ENCODE measurements around a stretch of chr13.

GRCh38 chr13:48412267-48412589 lies 685 bp downstream of the LPAR6 start:
- PRO-cap = no peak

DNA sequence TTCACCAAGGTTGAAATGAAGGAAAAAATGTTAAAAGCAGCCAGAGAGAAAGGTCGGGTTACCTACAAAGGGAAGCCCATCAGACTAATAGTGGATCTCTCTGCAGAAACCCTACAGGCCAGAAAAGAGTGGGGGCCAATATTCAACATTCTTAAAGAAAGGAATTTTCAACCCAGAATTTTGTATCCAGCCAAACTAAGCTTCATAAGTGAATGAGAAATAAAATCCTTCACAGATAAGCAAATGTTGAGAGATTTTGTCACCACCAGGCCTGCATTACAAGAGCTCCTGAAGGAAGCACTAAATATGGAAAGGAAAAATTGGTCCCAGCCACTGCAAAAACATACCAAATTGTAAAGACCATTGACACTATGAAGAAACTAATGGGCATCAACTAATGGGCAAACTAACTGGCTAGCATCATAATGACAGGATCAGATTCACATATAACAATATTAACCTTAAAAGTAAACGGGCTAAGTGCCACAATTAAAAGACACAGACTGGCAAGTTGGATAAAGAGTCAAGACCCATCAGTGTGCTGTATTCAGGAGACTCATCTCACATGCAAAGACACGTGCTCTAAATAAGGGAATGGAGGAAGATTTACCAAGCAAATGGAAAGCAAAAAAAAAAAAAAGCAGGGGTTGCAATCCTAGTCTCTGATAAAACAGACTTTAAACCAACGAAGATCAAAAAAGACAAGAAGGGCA lies 5.3 kb upstream of the LPAR6 start:
- PRO-cap = no peak

DNA sequence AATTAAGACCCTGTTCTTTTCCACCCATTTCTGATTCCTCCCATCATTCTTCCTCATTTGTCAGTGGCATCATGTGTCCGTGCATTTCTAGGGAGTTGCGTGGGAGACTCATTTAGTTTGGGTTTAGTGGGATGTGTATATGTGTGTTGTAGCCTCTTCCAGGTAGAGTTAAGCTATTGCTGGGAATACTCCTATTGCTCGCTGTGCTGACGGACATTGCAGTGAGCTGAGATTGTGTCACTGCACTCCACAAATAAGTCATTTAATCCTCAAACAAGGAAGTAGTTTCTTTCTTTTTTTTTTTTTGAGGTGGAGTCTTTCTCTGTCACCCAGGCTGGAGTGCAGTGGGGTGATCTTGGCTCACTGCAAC lies 42.2 kb upstream of the RCBTB2 start:
- PRO-cap = no peak

DNA sequence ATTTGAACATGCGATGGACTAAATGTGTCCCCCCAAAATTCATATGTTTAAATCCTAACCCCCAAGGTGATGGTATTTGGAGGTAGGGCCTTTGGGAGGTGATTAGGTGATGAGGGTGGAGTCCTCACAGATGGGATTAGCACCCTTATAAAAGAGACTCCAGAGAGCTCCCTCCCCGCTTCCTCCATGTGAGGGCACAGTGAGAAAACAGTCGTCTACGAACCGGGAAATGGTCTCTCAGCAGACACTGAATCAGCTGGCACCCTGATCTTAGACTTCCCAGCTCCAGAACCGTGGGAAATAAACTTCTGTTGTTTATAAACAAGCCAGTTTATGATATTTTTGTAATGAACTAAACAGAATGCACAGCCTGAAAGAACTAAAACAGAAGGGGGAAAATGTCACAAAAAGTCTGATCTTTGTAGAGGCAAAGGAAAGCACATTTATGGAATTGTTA lies 59.2 kb upstream of the CYSLTR2 start:
- PRO-cap = no peak

DNA sequence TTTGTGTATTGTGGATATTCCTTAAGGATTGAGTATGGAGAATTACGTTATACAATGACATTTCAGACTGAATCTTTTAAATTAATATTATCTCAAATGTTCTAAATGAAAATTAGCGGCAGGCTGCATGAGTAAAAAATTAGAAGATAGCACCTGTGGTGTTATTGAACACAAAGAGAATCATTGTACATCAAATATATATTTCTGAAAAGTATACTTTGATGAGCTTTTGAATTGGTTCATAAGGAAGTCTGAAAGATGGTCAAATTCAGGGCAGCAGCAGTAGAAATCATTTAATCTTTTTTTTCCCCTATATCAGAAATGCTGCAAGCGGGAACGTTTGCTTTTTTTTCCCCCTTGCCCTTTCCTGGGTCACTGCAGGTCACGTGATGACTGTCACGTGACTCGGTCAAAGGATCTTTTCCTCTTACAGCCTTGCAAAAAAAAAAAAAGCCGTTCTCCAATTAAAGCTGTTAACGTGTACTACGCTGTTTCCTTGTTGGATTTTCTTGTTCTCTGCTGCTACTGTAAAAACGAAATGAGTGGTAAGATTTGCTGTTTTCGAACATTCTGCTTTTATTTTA lies 110.2 kb upstream of the MLNR start:
- PRO-cap = bidirectional peak, plus-strand start at position 492 of the sequence, minus-strand start at position 377 of the sequence

GRCh38 chr13:49308613-49309480 lies 61.1 kb downstream of the CDADC1 start:
- PRO-cap = no peak

DNA sequence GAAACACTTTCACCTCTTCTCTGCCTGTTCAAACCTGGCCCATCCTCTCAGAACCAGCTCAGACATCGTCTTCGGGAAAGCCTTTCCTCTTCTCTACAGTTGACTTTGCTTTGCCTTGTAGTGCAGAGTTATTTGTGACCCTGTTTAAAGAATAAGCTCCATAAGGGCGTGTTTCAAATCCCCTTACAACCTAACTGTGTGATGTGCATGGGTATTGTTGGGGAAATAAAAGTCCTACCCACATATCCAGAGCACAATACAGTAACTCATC lies 86.7 kb downstream of the CDADC1 start:
- PRO-cap = no peak

GRCh38 chr13:49652227-49652989 lies 24.1 kb downstream of the ARL11 start:
- PRO-cap = no peak

DNA sequence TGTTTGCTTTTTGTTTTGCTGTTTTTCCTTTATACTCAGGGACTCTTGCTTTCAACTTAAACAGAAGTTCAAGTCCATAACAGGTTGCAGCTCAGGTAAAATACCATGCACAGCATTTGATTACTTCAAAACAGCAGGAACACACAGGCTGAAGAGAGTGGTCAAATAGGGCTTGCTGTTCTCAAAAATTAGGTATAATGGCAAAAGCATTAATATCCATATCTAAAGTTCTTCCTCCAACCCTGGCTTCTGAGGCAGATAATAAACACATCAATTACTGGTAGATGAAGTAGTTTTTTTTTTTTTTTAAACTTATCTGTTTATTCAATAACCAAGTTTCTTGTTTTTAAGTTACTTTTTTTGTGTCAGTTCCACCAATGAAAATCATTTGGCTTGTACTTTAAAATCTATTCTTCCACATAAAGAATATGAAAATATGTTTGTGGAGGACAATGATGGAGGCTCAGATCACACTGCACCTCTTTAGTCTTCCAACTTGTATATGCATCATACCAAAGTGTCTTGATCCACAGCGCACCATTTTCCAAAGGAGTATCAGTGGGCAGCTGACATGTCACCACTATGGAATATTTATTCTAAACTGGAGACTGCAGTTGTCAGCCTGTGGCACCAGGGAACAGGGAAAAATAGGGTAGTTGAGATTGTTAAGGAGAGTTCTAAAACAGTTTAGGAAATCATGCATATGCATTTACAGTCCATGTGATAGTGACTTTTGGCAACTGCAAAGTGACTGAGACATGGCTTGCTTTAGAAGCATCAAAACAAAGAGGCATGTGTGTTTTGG lies 9.8 kb upstream of the EBPL start:
- PRO-cap = no peak

- PRO-cap = bidirectional peak, plus-strand start at chr13:49793188, minus-strand start at chr13:49793000
Observed at GRCh38 chr13:49792918-49793109, 332 bp upstream of the KPNA3 start.

DNA sequence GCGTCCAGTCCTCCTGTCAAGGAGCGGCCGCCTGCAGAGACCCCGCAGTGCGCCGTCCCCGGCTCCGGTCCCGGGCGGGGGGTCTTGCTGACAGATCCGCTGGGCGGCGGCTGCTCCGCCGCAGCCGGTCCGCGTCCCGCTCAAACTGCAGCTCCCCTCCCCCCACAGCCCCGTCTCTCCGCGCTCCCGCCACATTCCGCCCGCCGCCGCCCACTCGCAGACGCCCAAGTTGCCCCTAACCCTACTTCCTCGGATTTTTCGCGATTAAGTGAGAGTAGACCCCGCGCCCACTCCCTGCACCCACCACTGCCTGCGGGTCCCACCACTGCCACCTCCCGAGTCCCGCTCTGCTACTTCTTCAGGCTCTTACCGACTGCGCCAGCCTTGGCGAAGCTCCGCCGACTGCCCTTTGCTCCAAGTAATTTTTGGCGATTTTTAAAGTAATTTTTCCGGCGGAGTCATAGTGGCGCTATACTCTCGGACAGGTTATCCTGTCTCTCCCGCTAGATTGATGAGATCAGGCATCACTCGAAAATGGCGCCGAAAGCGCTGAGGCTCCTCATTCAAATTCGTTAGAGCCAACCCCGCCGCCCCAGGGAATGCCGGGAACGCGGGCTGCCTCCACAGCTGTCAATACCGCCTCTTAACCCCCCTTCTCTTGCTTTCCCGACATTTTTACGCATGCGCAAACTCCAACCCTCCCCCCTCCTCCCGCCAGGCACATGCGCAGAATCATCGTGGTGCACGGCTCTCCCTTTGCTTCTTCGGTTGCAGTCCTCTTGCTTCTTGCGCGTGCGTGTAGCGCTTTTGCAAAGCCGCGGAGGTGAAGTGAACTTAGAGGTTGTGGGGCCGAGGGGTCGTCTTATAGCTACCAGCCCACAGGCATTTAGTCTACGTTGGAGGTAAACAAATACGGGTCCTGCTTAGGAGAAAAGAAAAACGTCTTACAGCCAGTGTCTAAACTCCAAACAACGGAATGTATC lies 66.5 kb downstream of the KCNRG start:
- PRO-cap = unidirectional peak, minus-strand start at position 147 of the sequence; unidirectional peak, minus-strand start at position 411 of the sequence; bidirectional peak, plus-strand start at position 812 of the sequence, minus-strand start at position 536 of the sequence

DNA sequence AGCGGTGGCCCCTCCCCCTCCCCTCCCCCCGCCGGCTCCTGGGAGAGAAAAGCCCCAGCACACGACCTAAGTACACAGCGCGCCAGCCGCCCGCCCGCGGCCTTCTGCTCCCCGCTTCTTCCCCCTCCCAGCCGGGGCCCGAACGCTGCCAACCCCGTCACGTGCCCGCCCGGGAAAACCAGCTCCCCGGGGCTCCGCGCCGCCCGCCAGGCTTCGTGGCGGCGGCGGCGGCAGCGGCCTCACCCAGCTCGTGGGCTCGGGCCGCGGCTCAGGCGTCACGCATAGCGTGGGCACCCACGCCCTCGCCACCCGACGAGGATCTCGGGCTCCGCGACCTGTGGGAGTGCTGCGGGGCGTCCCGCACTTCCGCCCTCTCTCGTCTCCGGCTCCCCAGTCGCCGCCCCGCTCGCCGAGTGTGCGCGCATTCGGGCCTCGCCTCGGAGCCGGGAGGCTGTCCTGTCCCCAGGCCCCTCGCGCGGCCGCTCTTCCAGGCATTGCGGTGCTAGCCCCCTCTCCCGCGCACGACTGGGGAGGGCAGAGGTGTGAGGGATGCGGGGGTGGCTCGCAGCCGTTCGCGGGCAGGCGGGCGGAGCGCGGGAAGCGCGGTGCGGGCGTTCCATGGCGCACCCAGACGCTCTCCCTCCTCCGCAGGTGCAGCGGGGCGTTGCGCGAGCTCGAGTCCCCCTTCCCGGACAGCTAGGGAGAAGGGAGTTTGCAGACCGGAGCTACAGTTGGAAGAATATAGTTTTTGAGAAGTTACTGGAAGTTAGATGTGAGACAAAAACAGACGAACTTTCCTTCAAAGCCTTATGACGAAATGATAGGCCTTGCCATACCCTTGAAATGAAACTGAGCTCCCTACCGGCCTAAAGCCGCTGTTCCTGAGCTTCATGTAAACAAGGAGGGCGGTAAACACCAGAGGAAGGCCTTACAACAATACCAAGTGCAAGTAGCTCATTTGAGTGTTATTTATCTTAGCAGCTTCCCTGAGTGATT lies 110.7 kb downstream of the KCNRG start:
- PRO-cap = bidirectional peak, plus-strand start at position 209 of the sequence, minus-strand start outside the sequence; bidirectional peak, plus-strand start at position 424 of the sequence, minus-strand start at position 396 of the sequence; bidirectional peak, plus-strand start at position 634 of the sequence, minus-strand start at position 639 of the sequence; bidirectional peak, plus-strand start at position 810 of the sequence, minus-strand start at position 840 of the sequence

DNA sequence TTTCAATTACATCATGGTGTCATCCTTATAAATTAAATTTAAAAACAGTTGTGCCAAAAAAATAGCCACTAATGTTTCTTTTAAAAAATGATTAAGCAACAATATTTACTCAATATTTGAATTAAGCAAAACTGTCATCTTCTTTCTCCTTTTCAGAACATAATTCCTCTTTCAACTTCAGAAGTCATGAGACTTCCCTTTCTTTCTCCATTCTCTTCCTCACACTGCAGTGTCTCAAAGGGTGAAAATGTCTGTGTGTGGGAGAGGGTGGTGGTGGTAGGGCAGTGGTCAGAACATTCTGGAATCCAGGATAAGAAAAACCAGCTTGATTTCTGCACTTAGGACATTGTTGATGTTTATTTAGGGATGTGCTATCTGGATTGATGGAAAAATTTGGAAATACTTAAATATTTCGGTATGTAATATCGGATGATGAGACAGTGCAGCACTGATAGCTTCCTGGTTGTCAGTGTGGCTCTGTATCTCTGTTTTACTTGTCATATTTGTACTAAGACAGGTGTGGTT lies 126.4 kb downstream of the KCNRG start:
- PRO-cap = no peak

DNA sequence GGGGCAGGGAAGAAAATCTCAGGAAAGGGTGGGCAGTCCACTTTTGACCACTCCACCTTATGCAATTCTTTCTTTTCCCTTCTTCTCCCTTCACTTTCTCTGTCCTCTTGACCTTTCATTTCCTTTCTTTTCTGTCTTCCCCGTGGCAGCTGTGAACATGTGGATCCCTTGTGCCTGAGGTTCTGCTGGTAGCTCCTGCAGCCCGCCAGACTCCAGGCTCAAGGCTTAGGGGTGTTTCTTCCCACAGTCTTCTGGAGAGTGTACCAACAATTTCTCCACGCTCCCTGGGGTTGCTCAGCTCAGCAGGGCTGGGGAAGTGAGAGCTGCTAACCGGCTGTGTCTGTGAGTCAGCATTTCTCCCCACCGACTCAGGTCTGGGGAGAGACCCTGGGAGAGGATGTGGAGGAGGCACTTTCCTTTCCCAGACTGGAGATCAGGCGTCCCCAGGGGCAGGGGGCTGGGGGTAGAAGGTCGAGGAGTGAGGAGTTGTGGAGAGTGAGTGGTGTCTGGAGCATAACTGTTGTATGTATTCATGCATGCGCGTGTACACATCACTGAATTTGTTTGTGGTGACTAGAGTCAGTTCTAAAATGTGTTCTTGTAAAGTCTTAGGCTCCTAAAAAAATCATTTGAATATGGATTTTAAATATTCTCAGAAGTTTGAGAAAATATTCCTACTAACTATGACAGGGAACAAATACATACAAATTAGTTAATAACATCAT lies 193.7 kb downstream of the KCNRG start:
- PRO-cap = no peak

- PRO-cap = unidirectional peak, plus-strand start at chr13:50370535
Observed at GRCh38 chr13:50370378-50370619, 355.1 kb downstream of the KCNRG start.

DNA sequence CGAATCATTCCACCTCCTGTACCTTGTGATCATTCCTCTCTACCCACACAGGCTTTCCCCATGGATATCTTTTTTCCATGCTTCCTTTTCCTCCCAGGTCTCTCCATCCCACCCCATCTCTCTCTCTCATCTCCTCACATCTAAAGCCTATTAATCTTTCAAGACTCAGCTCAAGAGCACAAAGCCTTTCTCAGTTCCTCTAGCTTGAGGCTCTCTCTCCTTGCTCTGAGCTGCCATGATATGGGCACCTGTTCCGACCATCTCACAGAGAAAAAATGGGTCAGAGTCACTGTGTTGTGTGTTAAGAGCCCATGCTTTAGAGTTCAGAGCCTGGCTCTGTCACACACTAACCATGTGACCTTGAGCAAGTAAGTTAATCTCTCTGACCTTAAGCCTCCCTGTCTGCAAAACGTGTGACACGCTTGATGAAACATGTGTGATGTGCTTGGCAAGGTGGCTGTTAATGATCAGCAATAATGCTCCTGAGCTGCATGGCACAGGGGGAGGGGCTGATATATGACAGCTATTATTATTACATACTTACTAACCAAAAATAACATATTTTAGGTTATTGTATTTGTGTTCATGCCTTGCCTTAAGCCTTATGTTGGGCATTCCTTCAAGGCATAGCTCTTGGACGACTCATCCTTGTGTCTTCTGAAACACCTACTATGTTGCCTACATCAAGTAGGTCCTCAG lies 245.1 kb downstream of the DLEU7 start:
- PRO-cap = no peak

- PRO-cap = no peak
Observed at GRCh38 chr13:50693845-50694301, 149.6 kb downstream of the DLEU7 start.

GRCh38 chr13:50974121-50974429 lies 64.5 kb downstream of the RNASEH2B start:
- PRO-cap = no peak

GRCh38 chr13:51080592-51081049 lies 30.5 kb downstream of the C13orf42 start:
- PRO-cap = no peak

DNA sequence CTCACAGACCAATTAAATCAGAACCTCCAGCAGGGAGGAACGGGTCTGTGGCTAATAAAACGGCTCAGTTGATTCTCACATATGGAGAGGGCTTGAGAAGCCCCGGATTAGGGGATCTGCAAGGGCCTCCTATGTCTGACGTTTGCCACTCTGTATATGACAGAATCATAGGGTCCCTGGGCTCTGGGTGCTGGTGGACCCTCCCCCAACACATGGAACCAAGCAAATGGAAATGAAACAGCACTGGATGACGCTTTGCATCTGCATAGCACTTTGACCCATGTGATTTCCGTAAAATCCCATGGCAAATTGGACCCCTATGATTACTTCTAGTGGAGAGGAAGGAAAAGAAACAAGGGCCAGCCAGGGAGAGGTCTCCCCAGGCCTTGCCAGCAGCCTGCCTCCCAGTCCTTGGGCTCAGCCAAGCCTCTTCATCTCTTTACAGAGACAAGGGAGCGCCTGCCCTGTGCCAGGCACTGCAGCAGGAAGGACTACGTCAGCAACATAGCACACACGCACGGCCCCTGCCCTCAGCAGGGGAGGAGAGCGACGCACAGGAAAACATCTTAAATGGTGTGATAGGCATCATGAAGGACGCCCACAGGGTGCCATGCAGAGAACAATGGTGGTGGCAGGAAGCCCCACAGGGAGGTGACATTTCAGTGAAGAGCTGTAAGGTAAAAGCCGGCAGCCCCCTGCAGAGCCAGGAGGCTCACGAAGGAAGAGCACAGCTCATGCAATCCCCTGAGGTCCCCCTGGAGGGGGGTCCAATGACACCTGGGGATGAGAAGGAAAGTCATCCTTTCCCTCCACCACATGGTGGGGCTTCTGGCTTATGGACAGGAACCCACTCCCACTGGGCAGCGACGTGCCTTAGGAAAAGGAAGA lies 37.0 kb upstream of the C13orf42 start:
- PRO-cap = bidirectional peak, plus-strand start at position 700 of the sequence, minus-strand start at position 435 of the sequence

All from vermiform appendix (tissue), 1 donor.